Measurements from ENCODE around the genes SH3BGRL2, BCKDHB, UBE3D and NT5E.

DNA sequence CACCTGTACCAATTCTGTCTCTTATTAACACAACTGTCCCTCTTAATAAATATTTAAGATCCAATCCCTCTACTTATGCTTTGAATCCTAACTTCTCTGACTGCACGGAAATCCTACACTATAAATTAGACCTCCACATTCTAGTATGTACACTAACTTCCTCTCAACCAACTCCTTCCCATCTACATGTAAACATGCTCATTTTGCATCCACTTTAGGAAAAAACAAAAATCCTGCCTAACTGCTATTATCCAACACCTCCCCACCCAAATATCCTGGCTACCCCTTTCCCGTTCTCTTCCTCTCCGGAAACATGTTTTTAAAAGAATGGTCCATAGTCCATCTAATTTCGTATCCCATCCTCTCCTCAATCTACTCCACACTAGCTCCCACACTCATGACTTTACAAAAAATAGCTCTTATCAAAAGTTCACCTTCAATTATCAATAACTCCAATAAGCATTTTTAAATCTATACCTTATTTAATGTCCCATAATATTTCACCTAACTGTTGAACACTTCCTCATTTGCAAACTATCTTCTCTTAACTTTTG, 13.9 kb downstream of the PHIP start:
- PRO-cap, result no peak

DNA sequence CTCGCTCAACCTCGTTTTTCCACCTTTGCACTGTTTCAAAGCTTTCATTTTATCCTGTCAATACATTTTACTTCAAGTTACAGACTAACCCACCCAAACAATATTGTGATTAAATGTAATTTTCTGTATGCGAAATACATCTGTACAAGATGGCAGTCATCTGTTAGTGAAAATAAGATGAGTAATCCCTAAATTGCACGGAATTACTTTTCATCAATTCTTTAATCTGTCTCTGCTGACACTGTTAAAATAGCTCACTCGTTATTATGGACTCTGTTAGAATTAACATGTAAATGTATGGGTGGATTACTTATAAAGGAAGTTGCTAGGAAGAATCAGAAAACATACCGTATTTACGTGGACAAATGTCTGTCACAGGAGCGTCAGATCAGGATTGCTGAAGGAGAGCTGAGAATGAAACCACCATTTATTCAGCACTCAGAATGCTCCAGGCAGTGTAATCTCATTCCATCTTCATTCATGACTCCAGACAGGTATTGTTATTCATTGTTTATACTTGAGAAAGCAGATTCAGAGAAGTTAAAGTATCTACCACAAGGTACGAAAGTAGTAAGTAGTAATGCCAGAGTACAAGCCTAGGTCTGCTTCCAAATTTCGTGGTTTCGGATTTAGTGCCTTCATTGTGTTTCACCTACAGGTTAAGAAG, 1.3 kb upstream of the LCA5 start:
- PRO-cap, result bidirectional peak, plus-strand start at position 391 of the sequence, minus-strand start at position 287 of the sequence

DNA sequence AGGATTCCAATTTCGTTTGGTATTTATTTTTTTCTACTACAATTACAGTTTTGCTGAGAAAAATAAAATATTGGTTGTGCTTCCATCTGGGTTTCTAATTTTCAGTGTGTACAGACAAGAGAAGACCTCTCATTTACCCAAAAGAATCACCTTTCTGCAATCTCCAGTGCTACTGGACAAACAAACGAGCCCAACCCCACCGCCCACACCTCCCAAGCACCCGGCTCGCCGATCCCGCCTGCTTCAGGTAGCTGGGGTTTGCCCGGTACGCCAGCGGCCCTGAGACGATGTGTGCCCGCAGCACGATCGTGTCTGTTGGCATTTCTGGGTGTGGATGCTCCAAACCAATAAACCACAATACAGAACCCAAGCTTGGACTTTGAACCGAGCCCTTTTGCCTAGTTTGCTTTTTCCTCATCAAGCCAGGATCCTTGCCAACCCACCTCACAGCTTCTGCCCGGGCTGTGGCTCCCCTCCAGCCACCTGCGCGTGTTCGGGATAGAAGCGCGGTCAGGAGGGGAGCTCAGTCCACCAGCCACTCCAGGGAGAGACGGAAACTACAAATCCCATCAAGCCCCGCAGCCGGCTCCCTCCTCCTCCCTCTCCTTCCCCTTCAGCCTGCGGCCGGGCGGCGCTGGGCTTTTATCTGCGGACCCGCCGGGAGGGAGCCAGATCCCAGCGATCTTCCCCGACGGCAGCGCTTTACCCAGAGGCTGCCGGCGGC, at the start of gene SH3BGRL2:
SH3BGRL2 (plus strand) TSS at position 671 of the 724 bp plus-strand sequence.
- PRO-cap, result bidirectional peak, plus-strand start at position 671 of the sequence, minus-strand start at position 542 of the sequence

DNA sequence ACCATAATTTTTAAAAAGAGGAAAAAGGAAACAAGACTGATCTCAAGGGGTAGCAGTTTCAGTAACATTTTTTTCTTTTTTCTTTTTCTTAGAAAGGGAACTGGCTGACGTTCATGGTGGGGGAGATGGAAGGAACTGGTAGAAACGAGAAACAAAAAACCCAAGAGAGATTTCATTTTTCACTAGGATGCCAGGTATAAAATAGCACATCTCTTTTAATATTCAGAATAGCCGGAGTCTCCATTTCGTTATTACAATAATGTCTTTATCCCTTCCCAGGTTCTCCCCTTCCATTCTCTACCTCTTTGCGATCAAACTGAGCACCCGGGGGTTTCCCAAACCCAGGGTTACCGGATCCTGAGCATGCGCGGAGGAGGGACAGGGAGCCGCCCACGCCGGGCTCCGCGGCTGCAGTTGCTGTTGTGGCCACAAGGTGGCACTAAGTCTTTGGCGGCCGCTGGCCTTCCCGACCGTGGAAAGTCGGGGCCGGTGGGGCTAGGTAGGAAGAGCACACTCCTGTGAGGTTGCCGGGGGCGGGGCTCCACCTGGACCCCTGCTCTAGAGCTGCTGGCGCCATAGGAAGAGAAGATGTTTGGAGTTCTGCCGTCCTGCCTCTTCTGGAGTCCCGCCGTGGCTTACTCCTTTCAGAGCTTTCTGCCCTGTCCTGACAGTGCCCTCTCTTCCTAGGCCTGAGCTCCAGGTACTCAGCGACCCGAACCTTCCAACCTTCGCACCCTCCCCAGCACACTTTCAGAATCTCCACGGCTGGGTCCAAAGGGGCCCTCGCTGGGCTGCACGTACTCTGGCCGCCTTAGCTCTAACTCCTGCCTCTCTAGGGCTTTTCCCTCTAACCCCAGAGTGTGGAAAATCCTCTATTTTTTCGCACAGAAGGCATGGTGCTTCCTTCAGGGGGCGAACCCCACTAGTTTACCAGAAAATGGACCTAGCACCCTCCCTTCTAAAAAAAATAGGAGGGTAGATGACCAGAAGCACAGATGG, 146.9 kb downstream of the SH3BGRL2 start:
- PRO-cap, result bidirectional peak, plus-strand start at position 463 of the sequence, minus-strand start at position 345 of the sequence

DNA sequence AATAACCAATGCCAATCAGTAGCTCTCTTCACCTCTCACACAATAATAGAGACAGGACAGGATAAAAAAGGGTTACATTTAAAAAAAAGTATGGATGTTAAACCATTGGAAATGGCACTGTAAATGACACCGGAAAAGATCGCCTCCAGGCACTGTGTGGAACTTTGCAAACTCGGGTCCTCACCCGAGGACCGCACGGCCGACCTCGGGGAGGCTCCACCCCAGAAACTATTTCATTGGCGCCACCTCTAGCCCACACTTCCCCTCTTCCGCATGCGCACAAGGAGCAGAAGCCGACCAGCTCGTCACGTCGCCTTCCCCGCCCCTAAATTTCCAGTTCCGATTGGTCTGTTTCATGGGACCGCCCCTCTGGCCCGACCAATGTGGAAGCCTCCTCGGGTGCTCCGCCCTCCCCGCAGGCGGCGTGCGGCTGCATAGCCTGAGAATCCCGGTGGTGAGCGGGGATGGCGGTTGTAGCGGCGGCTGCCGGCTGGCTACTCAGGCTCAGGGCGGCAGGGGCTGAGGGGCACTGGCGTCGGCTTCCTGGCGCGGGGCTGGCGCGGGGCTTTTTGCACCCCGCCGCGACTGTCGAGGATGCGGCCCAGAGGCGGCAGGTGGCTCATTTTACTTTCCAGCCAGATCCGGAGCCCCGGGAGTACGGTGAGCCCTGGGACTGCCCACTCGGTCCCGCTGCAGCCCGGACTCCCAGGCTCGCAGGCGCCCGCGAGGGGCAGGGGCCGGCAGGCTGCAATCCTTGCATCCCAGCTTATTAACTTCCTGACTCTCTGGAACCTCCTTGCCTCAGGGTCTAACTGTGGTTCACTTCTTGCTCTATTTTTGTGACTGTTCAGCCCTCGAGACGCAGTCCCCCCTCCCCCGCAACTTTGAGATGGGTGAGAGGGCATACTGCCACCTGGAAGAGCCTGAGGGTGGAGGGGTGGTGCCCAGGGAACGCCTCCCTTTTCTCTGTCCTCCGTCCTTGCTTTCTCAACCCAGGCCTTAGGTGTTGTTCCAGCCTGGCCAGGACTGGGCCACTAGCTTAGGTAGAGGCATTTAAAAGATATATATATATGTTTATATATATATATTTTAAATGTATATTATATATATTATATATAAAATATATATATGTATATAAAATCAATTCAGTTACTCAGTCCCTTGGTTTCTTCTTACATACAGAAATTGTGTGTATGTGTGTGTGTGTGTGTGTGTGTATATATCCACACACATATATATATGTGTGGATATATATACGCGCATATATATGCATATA, at the start of gene BCKDHB:
BCKDHB (plus strand) TSS at position 442 of the 1,276 bp plus-strand sequence.
- PRO-cap, result bidirectional peak, plus-strand start at position 442 of the sequence, minus-strand start at position 230 of the sequence

DNA sequence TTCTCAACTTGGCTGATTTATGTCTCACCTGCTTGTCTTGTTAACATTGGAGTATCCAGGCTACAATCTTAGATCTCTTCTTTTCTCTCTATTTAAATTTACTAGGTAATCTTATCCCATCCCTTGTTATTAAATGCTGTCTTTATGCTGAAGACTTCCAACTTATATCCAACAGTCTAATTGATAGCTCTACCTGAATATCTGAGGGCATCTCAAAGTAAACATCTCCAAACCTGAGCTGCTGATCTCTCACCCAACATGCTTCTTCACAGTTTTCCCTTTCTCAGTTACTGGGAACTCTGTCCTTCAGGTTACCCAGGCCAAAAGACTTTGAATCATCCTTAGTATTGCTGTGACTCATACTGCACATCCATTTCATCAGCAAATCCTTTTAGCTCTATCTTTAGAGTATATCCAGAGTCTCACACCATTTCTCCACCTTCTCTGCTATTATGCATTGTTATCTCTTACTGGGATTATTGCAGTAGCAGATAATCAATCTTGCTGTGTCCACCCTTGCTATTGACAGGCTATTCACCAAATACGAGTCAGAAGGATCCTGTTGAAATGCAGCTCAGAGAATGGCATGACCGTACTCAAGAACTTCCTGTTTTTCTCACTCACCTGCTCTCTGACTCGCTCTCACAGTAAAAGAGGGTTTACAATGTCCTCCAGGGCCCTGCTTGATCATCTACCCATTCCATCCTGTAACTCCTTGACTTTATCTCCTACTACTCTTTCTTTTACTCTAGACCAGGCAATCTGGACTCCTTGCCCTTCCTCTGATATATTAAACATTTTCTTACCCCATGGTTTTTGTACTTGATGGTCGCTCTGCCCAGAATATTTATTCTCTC, 57.3 kb downstream of the BCKDHB start:
- PRO-cap, result unidirectional peak, minus-strand start at position 332 of the sequence

GRCh38 chr6:81748366-81748996, 4.0 kb downstream of the TENT5A start:
- PRO-cap, result no peak

- PRO-cap, result no peak
Observed at GRCh38 chr6:82033748-82034121, 213.8 kb downstream of the IBTK start.

- PRO-cap, result no peak
Observed at GRCh38 chr6:82166390-82167064, 81.0 kb downstream of the IBTK start.

DNA sequence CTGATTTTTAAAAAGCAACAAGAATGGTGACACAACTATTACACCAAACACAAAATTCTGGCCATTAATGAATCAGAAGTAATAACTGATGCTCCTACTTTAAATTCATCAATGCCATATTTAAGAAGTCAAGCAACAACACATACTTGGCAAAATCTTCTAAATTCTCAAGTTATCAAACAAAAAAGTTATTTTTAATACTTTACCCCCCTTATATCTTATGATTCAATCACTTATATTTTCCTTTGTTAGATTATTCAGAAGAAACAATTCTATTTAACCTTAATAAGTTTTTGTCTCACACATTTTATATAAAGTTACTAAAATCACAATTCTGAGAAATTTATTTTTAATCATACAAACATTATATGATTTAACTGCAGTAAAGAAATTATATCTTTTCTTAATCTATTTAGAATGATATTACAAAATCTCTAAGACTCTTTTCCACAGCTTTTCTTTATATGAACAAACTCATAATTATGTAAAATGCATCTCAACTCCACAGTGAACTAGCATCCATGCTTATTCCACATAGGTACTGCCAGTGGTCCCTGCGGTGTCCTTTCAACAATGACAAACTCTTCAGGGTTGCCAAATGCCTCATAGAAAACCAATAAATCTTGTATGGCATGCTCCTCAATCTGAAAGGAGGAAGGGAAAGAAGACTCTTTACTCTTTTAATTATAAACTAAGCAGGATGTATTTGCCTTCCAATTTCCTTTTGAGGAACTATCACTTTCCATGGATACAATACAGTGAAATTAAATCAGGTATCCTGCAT, 76.4 kb downstream of the IBTK start:
- PRO-cap, result no peak

DNA sequence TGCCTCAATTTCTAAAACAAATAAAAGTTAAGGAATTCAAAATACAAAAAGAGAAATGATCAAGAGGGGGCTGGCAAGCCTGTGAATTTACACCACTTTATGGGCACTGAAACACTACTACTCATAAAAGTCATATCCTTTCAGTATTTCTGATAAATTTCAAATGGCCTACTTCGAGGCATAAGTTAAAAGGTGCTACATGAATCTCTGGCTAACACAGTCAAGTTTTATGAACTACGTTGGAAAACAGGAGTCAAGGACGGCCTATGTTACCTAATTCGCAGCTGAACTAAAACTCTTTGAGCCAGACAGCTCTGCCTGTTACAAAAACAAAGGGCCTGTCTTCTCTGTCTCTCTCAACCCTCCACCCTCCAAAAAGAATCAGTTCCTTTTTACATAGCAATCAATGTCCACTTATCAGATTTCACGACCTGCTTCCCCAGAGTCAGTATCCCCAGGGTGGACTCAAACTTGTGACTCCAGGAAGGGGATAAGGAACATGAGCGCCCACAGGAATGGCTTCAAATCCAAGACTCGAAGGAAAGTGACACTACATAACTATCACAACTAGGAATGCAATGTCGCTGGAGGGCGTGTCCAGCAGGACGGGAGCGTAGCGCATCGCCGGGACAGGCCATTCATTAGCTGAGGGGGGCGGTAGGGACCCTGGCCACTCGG, 704 bp downstream of the IBTK start:
- PRO-cap, result bidirectional peak, plus-strand start at position 641 of the sequence, minus-strand start at position 546 of the sequence

- PRO-cap, result bidirectional peak, plus-strand start at chr6:82363255, minus-strand start at chr6:82363015; bidirectional peak, plus-strand start at chr6:82363878, minus-strand start at chr6:82363475
Observed at GRCh38 chr6:82363139-82363579, 458 bp upstream of the TPBG start.

- PRO-cap, result bidirectional peak, plus-strand start at chr6:83065460, minus-strand start at chr6:83065413; bidirectional peak, plus-strand start at chr6:83065566, minus-strand start at chr6:83065535; bidirectional peak, plus-strand start at chr6:83065973, minus-strand start at chr6:83065841
Observed at GRCh38 chr6:83065330-83066262, at the start of gene UBE3D. Gene UBE3D (minus strand): TSS chr6:83065841.

DNA sequence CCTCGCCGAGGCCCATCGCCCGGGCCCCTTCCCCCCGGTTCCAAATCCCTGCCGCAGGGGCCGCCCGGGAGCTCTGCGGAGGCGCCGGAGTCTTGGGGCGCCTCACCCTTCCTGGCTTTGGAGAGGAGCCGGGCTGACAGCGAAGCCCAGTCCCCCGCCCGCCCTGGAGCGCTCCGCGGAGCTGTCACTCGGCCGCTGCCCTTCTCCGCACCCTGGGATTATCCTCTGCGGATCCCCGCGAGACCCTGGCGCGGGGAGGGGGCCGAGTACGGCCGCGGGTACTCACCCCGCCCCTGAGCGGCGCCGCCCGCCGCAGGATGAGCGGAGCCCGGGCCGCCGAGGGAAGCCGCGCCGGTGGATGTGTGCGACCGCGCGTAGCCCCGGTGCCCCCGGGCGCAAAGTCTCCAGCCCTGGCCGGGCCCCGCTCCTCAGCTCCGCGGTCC, 321 bp downstream of the SNAP91 start:
- PRO-cap, result no peak

- PRO-cap, result no peak
Observed at GRCh38 chr6:84019171-84019708, 14.3 kb upstream of the MRAP2 start.

DNA sequence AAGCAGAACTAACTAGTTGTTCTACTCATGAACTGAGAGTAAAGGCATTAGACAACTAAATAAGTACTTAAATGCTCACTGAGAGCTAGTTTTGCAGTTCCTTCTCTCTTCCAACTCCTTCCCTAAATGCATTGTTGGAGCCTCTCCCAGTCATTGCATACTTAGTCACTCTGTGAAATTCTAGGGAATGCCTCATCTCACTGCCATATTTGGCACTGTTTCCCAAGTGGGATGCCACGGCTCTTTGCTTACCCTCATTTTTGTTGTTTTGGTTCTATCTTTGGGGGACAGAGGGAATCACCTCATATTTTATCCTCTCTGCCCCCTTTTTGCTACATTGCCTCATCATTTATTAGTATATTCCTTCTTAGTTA, 183.9 kb upstream of the CEP162 start:
- PRO-cap, result no peak

DNA sequence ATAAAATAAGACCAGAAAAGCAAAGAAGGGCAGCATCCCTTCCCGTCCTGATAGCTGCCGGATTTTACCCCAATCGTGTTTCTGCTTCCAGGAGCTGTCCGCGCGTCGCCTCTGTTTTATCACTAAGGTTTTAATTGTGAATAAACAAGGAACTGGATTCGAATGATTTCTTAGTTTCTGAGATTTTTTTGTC, 708 bp upstream of the NT5E start:
- PRO-cap, result no peak

GRCh38 chr6:85449817-85450860, at the start of gene NT5E:
Gene NT5E (plus strand): TSS chr6:85450083.
- PRO-cap, result bidirectional peak, plus-strand start at chr6:85450267, minus-strand start at chr6:85450178; bidirectional peak, plus-strand start at chr6:85450503, minus-strand start at chr6:85450413

DNA sequence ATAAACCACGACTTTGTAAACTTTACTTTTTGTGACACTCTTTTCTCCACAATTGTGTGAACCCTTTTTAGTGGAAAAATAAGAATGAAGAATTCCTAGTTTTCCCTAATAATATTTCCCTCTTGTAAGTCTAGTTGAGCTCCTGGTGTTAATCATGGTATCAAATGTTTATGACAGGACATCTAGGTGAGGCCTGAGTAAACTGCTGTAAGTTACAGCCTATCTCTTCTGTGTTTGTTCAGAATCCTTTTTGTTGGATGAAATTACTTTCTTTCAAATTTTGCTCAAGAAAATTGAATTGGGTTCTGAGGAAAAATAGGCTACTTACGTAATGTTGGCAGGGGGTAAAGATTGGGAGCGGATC, 2.3 kb downstream of the NT5E start:
- PRO-cap, result no peak

DNA sequence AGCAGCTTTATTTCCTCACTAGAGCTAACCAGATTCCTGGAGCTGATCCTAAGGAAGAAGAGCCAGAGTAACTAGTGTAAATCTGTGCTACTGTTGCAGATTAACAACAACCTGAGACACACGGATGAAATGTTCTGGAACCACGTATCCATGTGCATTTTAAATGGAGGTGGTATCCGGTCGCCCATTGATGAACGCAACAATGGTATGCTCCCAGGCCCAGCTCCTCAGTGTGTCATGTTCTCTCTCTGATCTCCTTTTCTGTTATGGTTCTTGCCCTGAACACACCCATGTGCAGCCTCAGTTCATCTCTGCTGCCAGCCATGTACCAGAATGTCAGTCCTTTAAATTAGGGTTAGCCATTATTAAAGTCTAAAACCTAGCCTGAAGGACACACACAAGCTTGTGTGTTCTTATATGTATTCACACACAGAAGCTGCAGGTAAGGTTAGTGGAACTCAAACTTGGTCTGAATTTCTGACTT, 39.6 kb downstream of the NT5E start:
- PRO-cap, result unidirectional peak, minus-strand start at position 296 of the sequence